Jejunum (tissue), 1 donor: ENCODE data around the genes FEZ2 and STRN.

GRCh38 chr2:33158491-33159177, 211.9 kb downstream of the LTBP1 start:
- PRO-cap: no peak

GRCh38 chr2:33210433-33211192, 263.9 kb downstream of the LTBP1 start:
- PRO-cap: no peak

DNA sequence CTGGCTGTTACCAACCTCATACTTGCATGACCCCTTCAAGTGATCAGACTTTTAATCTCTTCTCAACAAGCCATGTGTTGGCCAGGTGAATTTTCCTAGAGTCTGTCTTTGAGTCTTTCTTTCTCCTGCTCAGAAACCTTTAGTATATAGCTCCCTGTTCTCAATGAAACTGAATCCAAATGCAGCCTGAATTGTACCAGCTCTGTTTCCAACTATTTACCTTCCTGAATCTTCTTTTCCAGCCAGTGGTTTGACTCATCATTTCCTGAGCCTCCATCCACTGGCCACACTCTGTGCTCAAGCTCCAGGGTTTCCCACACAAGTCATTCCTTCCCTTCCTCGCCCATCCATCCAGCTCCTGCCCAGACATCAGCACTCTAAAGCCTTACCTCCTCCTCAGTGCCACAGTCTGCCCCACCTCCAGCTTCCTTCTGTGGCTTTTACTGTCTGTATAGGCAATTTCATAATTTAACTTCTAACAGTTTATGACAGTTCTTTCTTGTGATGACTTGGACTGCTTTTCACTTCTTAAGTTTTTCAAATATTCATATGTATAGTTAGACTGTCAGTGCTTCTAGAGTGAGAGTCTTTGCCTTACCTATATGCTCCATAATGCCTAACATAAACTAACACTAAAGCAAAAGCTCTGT, 233.6 kb upstream of the RASGRP3 start:
- PRO-cap: no peak

DNA sequence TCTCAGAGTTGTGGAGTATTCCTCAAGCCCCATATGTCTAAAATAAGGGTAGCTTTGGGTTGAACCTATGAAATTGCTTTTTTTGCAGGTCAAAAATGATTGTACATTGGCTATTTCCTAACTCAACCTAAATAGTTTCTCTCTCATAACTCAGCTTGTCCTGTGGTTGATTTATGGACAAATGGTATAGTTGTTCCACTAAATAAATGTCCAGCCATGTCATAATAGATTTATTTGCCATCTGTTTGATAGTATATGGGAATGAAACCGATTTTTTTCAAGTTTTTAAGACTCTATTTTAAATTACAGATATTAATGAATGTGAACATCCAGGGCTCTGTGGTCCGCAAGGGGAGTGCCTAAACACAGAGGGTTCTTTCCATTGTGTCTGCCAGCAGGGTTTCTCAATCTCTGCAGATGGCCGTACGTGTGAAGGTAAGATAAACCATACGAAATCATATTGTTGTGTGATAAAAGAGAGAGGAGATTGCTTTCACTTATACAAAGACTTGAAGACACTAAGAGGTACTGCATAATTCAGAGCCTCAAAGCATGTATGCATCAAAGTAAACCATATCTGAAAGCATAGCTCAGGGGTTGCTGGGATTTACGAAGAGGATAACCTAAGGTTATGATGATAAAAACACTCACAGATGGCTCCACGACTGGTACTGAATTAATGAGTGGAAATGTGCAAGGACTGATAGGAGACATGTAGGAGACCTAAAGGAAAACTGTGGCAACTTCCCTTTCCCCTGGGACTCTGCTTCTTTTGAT, 161.4 kb upstream of the RASGRP3 start:
- PRO-cap: no peak

- PRO-cap: no peak
These were observed 143.0 kb upstream of the RASGRP3 start for GRCh38 chr2:33333246-33334062.

DNA sequence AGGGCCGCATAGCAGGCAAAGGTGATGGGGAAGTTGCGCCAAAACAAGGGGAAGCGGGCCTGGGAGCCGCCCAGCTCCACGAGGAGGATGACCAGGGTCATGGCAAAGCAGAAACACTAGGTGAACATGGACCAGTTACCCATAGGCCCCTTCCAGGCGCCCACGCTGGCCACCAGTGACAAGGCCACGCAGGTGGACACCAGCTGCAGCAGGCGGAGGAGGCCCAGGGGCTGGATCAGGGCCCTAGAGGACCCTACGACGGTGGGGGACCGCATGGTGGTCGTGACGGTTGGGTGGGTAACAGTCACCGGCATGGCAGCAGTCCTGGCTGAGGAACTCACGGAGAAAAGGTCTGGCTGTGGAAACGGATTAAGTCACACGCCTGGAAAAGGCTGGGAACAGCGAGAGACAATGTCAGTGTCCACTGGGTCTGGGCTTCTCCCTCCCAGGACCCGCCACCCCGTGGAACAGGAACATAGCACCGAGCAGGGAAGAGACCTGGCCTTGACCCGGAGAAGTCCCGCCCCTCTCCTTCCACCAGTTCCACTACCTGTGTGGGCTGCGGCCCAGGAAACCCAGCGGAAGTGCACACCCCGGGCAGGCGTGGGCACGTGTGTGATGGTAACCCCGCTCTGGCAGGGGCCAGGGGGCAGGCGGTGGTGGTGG, 128.7 kb upstream of the FAM98A start:
- PRO-cap: no peak

DNA sequence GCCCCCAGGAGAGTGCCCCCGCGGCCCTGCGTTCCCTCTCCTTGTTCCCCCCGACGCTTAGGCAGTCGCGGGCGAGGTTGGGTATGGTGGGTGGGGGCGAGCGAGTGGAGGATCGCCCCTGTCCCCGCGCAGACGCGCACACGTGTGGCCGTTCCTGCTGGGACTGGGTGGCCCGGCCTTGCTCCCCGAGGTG, 1.1 kb downstream of the CRIM1 start:
- PRO-cap: no peak

- PRO-cap: no peak
These were observed 2.3 kb downstream of the CRIM1 start for GRCh38 chr2:36357890-36358294.

GRCh38 chr2:36372952-36373532, 17.5 kb downstream of the CRIM1 start:
- PRO-cap: unidirectional peak, plus-strand start at chr2:36373368

GRCh38 chr2:36383035-36384110, 27.8 kb downstream of the CRIM1 start:
- PRO-cap: no peak

DNA sequence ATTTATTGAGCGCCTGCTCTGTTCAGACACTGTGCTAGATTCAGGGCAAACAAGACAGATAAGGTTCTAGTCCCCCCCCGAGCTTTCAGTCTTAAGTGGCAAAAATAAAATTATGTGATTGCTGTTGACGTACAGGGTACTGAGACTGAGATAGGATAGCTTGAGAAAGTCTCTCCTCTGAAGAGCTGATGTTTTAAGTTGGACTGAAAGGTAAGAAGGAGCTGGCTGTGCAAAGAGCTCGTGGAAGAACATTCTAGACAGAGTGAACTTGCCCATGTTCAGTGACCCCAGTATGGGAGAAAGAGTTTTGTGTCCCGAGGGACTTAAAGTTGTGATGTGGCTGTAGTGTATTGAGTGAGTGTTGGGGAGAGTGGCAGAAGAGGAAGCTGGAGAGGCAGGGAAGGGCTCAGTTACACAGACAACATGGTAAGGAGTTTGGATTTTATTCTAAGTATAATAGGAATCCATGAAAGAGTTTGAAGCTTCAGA, 58.9 kb downstream of the CRIM1 start:
- PRO-cap: no peak

GRCh38 chr2:36427726-36428034, 72.1 kb downstream of the CRIM1 start:
- PRO-cap: no peak

GRCh38 chr2:36555232-36555598, 42.8 kb downstream of the FEZ2 start:
- PRO-cap: no peak

DNA sequence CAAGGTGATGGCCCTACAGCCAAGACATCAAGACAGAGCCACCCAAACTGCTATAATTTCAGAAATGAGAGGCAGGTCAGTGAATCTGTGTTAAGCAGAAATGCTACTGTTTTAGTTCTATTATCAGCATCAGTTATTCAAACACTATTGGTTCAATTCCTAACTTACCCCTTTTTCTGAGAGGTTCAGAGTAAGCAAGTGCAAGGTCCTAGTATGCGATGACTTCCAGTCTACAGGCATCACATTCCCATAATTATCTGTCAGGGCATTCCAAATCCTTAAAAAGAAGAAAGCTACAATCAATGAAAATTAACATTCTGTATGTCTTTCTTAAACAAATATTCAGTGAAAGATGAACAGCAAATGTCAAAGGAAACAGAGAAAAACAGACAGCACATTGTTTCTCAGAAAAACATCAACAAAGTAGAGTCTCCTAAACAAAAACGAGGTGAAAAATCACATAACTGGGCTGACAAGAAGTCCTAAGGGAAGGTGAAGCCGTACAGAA, 7.2 kb downstream of the FEZ2 start:
- PRO-cap: no peak

DNA sequence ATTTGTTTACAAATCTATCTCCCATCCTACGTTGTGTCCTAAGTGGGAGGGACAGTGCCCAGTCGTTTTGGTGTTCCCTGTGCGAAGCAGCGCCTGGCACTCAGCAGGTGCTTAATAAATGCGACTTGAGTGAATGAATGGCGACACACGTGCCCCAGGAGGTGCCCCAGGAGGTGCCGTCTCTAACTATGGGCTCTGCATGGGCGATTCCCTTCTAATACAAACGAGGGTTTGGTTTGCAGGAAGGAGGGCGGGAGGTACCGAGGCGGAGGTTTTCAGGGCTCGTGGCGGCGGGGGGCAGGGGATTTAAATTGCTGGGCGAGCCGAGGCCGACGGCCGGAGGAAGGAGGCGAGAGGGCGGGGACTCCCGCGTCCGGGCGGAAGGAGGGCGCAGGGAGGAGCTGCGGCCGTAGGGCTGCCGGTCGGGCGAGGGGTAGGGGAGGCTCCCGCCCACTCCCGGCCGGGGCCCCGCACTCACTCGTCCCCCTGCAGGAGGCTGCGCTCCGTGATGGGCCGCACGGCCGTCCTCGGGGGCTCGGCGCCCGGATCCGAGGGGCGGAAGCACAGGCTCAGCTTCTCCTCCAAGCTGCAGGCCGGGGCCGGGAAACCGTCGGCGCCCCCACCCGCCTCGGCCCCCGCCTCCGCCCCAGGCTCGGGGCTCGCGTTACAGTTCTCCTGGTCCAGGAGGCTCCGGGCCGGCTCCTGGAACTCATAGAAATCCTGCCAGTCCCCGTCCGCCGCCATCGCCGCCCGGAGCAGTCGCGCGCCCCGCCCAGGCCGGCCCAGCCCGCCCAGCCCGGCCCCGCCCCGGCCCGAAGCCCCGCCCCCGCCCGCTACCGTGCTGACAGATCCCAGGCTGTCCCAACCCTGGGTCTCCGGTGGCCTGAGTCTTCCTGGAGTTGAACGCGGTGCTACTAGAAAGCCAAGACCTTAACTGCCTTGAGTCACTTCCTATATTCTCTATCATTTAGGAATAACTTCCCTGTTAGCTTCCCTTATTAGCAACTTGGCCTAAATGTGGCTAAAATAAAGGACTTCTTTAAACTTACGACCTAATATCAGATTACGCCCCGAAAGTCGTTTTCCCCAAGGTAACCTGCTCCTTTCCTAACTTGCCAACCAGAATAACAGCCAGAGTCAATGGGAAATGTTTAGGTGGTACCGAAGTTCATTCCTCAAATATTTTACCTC, at the start of gene FEZ2:
Gene FEZ2, minus strand, starts transcription at position 770 of the 1,191 bp plus-strand sequence.
- PRO-cap: bidirectional peak, plus-strand start at position 372 of the sequence, minus-strand start at position 356 of the sequence; bidirectional peak, plus-strand start at position 894 of the sequence, minus-strand start at position 752 of the sequence

GRCh38 chr2:36762936-36763448, 66.5 kb downstream of the VIT start:
- PRO-cap: no peak

- PRO-cap: no peak
These were observed 124.3 kb downstream of the VIT start for GRCh38 chr2:36820747-36821270.

GRCh38 chr2:36959505-36959977, 6.8 kb downstream of the STRN start:
- PRO-cap: no peak

- PRO-cap: bidirectional peak, plus-strand start at chr2:36966188, minus-strand start at chr2:36966120; bidirectional peak, plus-strand start at chr2:36966797, minus-strand start at chr2:36966562
These were observed at the start of gene STRN for GRCh38 chr2:36965585-36966750. STRN (minus strand) TSS chr2:36966536.

- PRO-cap: unidirectional peak, minus-strand start at chr2:36967664
These were observed 1.3 kb upstream of the STRN start for GRCh38 chr2:36967408-36968328.